Ileum (tissue), 1 donor: ENCODE results near the genes CRYL1, IL17D and LATS2.

- PRO-cap: no peak
Measured at GRCh38 chr13:18279762-18280299, 901.8 kb downstream of the TUBA3C start.

- PRO-cap: no peak
Measured at GRCh38 chr13:19181921-19182123, 198 bp upstream of the TUBA3C start.

GRCh38 chr13:19910326-19910736 lies 46.9 kb upstream of the ZMYM5 start:
- PRO-cap: no peak

DNA sequence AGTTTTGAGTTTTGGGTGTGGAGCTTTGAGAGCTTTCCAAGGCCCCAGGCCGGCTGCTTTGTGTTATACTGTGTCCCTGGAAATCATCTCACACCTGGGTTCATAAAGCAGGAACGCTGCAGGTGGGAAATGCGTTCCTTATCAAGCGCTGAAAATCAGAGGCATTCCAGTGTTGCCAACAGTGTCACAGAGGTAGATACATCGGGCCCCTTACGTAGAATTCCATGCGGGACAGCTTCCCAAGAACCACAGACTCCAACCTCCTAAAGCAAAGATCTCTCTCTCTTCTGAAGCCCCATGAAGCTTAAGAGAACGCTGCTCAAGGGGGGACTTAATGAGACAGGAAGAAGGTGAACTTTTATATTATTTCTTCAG lies 23.2 kb downstream of the GJA3 start:
- PRO-cap: no peak

- PRO-cap: no peak
Measured at GRCh38 chr13:20301287-20301758, 69.2 kb upstream of the GJB6 start.

DNA sequence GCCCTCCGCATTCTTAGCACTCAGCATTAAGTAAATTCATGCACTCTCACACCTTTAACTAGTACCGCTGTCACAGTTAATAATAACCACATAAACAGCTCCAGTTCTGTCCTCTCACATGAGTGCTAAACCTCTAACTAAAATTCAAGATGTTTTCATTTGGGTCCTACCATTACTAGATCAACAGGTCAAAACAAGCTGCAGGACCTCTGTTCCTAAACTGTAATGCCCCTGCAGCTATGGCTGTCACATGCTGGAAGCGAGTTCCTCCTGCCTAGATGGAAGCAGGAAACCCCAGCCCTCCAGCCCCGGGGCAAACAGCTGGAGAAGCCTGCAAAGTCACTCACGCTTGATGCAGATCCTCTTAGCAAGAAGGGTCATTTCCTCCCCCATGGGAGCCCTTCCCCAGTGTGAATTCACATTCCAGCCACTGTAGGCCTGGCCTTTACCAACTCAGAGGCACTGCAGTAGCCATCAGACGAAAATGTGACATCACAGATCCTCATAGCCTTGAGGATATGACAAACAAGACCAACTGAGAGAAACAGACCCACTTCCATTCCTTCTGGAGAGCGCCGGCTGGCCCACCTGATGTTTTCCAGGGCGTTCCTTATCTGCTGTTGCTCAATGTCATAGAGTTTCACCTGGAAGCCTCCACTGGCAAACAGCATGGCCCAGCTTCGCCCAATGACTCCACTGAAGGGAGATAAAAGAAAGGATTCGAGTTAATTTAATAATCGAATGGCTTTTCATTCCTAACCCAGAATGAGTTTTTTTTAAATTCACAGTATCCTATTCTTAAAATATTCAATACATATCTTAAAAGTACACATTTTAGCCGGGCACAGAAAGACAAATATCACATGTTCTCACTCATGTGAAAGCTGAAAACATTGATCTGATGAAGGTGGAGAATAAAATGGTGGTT lies 13.5 kb downstream of the CRYL1 start:
- PRO-cap: no peak

- PRO-cap: bidirectional peak, plus-strand start at chr13:20525945, minus-strand start at chr13:20525848; bidirectional peak, plus-strand start at chr13:20526471, minus-strand start at chr13:20526291; unidirectional peak, minus-strand start at chr13:20526516
Measured at GRCh38 chr13:20525682-20526732, at the start of gene CRYL1. CRYL1 (minus strand) TSS chr13:20525857.

- PRO-cap: bidirectional peak, plus-strand start at chr13:20703729, minus-strand start at chr13:20703629
Measured at GRCh38 chr13:20702951-20703845, at the start of gene IL17D. IL17D (plus strand) TSS chr13:20703699.

GRCh38 chr13:21056113-21056596 lies 5.2 kb downstream of the LATS2 start:
- PRO-cap: no peak

- PRO-cap: bidirectional peak, plus-strand start at chr13:21061186, minus-strand start at chr13:21061091; bidirectional peak, plus-strand start at chr13:21061690, minus-strand start at chr13:21061545
Measured at GRCh38 chr13:21060977-21061640, at the start of gene LATS2. LATS2 (minus strand) TSS chr13:21061586.

GRCh38 chr13:21124792-21125339 lies 15.1 kb upstream of the SAP18 start:
- PRO-cap: no peak

- PRO-cap: no peak
Measured at GRCh38 chr13:21147068-21148449, 7.6 kb downstream of the SAP18 start.

DNA sequence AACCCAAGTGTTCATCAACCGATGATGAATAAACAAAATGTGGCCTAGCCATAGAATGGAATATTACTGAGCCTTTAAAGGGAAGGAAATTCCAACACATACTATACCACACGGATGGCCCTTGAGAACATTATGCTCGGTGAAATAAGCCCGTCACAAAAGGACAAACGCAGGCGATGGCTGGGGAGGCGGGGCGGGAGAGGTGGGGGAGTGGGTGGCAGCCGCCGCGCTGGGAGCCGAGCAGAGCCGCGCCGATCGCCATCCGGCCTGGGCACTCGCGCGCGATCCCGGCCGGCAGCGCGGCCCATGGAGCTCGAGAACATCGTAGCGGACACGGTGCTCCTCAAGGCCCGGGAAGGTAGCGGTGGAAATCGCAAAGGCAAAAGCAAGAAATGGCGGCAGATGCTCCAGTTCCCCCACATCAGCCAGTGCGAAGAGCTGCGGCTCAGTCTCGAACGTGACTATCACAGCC lies 140.2 kb downstream of the ZDHHC20 start:
- PRO-cap: no peak

DNA sequence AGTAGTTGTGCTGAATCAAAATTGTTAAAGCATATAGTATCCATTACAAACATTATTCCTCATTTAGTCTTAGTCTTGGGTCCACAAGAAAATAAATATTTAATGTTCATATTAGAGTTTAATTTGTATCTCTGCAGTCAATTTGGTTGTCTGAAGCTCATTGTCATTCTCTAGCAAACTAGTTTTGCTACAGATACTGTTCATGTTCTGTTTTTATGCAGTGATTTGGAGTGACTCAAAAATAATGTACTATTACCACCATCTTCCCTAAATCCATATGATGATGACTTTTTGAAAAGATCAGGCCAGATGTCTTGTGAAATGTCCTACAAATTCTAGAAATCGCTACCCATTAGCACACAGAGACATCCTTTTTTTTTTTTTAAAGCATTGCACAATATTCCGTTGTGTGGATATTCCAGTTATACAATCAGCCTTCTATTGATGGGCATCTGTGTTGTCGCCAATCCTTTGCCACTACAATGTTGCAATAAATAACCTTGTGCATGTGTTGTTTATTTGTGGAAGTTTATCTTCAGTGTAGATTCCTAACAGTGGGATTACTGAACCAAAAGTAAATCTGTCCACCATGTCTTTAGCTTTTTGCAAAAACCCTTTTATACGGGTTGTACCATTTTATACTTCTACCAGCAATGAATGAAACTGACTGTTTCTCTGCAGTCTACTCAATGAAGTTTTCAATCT lies 24.5 kb downstream of the ZDHHC20 start:
- PRO-cap: no peak

DNA sequence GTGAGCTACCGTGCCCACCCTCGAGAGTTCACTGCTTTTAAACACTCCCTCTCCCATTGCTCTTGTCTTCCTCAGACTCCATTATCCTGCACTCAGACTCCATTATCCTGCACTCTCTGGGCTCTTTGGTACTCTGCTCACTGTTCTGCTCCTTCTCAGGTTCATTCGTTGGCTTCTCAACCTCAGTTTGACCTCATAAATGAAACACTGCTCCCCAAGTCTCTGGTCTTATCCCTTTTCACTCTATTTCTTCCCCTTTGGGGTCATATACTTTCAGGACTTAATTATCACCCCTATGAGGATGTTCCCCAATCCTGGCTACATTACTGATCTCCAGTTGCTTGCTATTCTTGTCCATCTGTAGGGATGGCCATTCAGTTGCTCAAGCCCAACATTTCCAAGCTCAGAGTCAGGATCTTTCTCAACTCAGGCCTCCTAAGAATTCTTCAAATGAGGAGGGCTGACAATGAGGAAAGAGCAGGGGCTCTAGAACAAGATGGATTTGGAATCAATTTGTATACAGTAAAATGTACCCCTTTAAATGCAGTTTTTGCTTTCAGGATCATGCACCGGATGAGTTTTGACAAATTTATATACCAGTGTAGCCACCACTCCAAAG lies 60.3 kb upstream of the ZDHHC20 start:
- PRO-cap: no peak

- PRO-cap: no peak
Measured at GRCh38 chr13:21628820-21629287, 24.9 kb upstream of the MICU2 start.

DNA sequence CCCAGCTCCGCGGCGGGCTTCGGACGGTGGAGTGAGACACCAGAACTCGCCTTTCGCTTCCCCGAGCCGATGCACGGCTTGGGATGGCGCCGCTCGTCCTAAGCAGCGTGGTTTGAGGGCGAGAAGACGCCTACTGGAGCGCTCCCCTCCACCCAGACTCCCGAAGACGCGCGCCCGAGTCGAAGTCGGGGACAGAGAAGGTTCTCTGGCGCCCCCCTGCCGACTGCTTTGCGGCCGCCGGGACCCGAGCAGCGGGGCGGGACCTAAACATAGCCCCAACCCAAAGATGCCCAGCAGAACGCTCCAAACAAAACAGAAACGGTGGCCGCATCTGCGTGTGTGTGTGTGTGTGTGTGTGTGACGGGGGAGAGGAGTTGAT lies 671 bp upstream of the FGF9 start:
- PRO-cap: bidirectional peak, plus-strand start at position 315 of the sequence, minus-strand start at position 159 of the sequence

- PRO-cap: no peak
Measured at GRCh38 chr13:21832523-21832722, 161.6 kb downstream of the FGF9 start.

DNA sequence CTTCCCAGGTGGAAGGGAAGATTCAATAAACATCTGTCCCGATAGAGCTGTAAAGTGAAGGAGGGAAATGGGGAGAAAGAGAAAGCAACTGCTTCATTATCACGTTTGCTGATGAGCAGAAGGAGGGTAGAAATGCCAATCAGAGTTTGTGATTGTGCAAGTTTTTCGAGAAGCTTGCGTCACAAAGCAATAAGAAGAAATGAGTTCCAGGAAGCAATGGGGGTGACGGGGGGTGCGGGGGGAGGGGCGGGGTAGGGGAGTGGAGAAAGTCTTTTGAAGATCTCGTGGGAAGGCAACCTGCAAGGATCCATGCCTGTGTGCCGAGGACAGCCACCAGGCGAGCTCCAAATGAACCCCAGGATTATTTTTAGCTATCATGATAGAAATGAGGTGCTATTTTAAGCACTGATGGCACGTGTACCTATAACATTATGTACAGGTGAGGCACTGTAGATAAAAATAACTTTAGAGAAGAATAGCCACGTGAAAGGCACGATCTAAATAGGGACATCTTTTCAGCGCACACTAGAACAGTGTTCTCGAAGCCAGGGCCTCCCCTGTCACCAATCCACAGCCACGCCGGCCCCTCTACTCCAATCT lies 224.3 kb downstream of the FGF9 start:
- PRO-cap: bidirectional peak, plus-strand start at position 276 of the sequence, minus-strand start at position 107 of the sequence

GRCh38 chr13:22848368-22849059 lies 332.3 kb upstream of the SGCG start:
- PRO-cap: no peak